ENCODE measurements around a stretch of chr14.

- RAMPAGE, long total RNA, result no peak
- RRBS, result no CpG with 5 or more reads among the region's 1 CpG
These were observed 70.2 kb downstream of the KTN1 start for GRCh38 chr14:55650114-55650721.

- RAMPAGE, long total RNA, result no peak
- RRBS, result no CpG with 5 or more reads among the region's 1 CpG
These were observed 86.9 kb downstream of the KTN1 start for GRCh38 chr14:55666856-55667438.

DNA sequence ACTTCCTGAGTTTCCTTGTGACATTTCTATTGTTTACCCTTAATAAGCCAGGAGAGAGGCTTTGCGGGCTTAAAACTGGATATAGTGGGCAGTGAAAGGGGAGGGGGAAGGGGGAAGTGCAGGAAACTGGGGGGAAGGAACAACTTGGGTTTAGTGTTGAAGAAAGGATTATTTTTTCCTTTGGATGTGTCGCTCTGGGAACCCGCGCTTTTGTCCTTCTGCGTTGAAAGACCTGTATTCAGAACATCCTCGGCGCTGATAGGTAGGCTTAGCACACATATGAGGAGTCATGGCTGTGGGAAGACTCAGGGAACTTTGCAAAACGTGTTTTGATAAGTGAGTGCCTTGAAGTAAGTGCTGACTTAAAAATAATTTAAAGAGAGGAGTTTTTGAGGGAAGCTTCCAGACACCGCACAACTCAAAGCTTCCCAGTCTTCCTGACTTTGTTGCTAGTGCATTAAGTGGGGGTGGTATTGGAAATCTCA is 1.4 kb downstream of the PELI2 start:
- RAMPAGE, long total RNA, result no peak
- RRBS, result no CpG with 5 or more reads among the region's 9 CpGs

DNA sequence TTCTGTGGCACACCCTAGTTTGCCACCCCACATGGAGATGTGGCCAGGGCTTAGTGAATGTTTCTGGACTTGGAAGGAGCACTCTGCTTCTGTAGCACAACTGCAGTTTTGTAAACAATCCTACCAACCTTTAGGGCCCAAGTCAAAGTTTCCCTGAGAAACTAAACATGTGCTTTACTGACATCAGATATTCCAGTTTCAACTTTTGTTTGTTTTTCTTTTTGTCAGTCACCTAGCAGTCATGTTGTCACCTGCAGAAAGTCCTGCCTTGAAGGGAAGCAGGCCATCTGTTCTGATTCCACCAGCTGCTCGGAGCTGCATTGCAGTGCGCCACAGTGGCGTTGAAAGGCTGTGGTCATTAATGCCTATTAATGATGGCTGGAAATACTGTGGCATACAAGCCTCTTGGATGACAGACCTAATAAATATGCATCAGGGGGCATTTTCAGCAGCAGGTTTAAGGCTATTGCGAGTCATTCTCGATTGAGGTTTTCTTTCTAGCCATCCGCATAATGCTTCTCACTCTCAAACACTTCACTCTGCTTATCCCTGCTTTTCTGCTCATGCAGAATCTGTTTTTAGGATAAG is 7.8 kb downstream of the PELI2 start:
- RAMPAGE, long total RNA, result no peak
- RRBS, result no CpG with 5 or more reads among the region's 6 CpGs

- RAMPAGE, long total RNA, result no peak
- RRBS, result no CpG with 5 or more reads among the region's 11 CpGs
These were observed 106.7 kb downstream of the PELI2 start for GRCh38 chr14:56224854-56225412.

DNA sequence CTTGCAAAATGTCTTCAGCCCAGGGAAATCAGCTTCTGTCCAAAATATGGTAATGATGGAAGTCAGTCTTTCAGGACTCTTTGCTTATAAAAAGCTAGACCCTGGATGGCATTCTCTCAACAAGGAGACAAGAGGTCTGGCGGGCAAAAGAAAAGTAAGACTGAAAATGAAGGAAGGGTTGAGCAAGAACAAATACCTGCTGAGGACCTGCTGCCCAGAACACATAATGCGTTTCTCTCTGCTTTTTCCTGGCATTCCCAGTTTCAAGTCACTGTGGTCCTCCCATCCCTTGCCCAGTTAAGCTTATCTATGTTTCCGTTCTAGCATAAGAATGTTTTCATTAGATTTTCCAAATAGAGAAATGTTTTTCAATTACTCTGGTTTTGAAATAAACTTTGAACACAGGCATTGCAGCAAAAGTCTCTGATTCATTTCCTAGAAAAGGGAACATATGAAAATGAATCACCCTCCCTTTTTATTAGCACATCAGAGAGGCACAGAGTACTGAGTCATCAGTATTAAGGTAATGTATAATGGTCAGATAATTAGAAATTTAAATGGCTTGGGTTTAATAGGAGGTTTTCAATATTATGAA is 201.2 kb upstream of the TMEM260 start:
- RAMPAGE, long total RNA, result no peak
- RRBS, result no CpG with 5 or more reads among the region's 3 CpGs

DNA sequence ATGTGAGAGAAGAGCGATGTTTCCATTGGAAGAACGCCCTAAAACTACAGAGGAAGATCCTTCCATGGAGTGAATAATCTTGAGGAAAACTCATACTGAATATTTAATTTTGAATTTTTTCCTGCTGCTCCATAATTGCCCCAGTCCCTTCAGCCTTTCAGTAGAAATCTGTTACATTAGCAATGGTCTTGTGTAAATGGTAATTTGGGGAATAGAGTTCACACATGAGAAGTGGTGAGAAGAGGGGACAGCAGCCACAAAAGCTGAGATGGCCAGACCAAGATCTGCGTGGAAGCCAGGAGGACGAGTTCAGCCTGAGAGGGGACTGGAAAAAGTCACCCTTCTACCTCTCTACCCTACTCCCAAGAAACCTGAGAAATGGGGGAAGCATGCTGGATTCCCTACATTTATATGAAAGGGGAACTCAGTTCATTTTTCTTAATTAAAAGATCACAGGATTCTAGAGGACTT is 113.6 kb upstream of the TMEM260 start:
- RAMPAGE, long total RNA, result no peak
- RRBS, result no CpG with 5 or more reads among the region's 4 CpGs

GRCh38 chr14:56646973-56648171 is 67.8 kb downstream of the TMEM260 start:
- RAMPAGE, long total RNA, result no peak
- RRBS, result no CpG with 5 or more reads among the region's 11 CpGs

DNA sequence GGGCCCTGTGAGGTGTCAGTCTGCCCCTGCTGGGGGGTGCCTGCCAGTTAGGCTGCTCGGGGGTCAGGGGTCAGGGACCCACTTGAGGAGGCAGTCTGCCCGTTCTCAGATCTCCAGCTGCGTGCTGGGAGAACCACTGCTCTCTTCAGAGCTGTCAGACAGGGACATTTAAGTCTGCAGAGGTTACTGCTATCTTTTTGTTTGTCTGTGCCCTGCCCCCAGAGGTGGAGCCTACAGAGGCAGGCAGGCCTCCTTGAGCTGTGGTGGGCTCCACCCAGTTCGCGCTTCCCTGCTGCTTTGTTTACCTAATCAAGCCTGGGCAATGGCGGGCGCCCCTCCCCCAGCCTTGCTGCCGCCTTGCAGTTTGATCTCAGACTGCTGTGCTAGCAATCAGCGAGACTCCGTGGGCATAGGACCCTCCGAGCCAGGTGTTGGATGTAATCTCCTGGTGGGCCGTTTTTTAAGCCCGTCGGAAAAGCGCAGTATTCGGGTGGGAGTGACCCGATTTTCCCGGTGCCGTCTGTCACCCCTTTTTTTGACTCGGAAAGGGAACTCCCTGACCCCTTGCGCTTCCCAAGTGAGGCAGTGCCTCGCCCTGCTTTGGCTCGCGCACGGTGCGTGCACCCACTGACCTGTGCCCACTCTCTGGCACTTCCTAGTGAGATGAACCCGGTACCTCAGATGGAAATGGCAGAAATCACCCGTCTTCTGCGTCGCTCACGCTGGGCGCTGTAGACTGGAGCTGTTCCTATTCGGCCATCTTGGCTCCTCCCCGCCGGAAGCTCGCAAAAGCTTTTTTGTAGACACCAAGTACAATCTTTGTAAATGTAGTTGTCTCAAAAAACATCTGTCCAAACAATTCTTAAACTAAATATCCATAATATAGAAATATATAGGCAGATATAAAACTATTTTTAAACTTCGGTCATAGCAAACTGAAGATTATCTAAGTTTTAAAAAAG is 46.8 kb upstream of the NAA30 start:
- RAMPAGE, long total RNA, result no peak
- RRBS, result no CpG with 5 or more reads among the region's 37 CpGs

- RAMPAGE, long total RNA, result no peak
- RRBS, result no CpG with 5 or more reads among the region's 6 CpGs
These were observed 928 bp downstream of the ACTR10 start for GRCh38 chr14:58200816-58201338.

DNA sequence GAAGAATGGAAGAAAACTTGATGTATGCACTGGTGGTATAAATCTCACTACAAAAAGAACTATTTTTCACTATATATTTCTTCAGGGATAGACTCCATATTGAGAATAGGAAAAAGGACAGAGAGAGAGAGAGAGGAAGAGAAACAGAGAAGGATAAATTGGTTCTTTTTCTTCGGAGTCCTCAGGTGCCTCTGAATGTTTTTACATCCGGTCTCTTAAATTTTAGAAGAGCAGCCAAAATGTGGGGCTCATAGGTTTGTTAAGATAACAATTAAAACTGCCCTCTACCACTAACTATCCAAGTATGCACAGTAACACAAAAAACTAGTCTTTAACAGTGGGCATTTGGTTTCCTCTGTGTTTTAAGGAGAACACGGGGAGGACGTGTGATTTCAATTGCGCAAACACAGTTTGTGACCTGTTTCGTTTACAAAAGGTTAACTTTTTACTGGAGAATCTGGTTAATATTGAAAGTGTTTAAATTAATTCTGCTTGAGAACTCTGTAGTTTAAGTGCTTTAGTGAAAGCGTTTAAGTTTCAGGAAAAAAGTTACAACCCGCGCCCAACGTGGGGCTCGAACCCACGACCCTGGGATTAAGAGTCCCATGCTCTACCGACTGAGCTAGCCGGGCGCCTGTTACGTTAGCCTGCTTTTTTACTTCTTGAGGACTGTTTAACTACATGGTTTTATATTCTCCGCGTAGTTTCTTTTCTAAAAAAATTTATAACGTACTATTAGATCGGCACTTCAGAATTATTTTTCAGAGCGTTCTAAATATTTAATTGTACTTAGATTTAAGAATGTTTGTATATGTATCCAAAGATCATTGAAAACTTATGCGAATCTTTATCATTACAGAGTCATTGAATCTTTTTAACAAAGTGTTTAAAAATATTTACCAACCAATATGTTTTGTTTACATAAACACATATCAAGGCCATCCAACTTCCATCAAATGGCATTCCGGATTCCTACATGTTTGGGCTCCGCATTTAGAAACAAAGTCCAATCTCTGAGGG is 5.0 kb upstream of the PSMA3 start:
- RAMPAGE, long total RNA, result no peak
- RRBS, result no CpG with 5 or more reads among the region's 24 CpGs

DNA sequence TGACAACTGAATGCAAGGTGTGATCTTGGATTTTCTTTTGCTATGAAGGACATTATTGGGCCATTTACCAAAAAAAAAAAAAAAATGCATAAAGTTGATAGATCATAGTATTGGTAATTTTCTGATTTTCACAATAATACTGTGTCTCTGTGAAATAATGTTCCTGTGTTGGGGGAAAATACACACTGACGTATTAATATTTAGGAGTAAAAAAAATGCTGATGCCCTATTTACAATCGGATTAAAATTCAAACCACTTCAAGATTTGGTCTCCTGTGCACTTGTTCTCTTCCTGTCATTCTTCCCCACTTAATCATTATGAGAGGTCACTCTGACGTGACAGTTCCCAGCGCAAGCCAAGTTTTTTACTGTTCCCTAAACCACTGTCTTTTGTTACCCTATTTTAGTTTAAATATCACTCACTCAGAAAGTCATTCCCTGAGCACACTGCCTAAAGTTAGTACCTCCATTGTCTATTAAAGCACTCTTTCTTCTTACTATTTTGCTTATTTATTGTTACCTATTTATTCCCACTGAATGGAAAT is 907 bp upstream of the PSMA3 start:
- RAMPAGE, long total RNA, result no peak
- RRBS, result no CpG with 5 or more reads among the region's 4 CpGs

DNA sequence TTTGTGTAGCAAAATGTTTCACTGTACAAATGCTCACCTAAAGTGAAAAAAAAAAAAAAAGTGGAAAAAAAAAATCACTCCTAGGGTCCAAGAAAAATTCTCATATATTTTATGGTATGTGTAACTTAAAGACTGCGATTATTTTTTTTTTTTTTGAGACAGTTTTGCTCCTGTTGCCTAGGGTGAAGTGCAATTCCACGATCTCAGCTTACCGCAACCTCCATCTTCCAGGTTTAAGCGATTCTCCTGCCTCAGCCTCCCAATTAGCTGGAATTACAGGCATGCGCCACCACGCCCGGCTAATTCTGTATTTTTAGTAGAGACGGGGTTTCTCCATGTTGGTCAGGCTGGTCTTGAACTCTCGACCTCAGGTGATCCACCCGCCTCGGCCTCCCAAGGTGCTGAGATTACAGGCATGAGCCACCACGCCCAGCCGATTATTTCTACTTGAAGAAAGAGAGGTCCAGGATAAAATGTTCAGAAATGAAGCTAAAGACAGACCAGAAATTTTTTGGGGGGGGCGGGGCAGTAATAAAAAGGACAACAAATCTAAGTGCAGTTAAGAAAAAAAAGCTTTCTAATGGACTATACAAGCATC is 5.2 kb upstream of the ARID4A start:
- RAMPAGE, long total RNA, result no peak
- RRBS, result no CpG with 5 or more reads among the region's 14 CpGs

DNA sequence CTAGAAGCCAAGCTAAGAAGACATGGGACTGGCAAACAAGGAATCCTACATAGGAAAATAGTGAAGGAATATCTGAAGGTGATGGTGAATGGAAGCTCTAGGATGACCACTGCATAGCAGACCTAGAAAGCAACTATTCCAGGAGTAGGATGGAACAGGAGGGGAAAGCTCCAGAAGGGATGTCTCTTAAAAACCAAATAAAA is 26.1 kb upstream of the TOMM20L start:
- RAMPAGE, long total RNA, result no peak

- RAMPAGE, long total RNA, result no peak
- RRBS, result no CpG with 5 or more reads among the region's 6 CpGs
These were observed 1.1 kb downstream of the DACT1 start for GRCh38 chr14:58638971-58639189.

DNA sequence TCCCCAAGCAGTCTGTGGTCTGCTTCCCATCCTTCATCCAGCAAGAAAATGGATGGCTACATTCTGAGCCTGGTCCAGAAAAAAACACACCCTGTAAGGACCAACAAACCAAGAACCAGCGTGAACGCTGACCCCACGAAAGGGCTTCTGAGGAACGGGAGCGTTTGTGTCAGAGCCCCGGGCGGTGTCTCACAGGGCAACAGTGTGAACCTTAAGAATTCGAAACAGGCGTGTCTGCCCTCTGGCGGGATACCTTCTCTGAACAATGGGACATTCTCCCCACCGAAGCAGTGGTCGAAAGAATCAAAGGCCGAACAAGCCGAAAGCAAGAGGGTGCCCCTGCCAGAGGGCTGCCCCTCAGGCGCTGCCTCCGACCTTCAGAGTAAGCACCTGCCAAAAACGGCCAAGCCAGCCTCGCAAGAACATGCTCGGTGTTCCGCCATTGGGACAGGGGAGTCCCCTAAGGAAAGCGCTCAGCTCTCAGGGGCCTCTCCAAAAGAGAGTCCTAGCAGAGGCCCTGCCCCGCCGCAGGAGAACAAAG is 7.9 kb downstream of the DACT1 start:
- RAMPAGE, long total RNA, result no peak
- RRBS, result no CpG with 5 or more reads among the region's 23 CpGs

GRCh38 chr14:58723572-58723771 is 85.7 kb downstream of the DACT1 start:
- RAMPAGE, long total RNA, result no peak
- RRBS, result no CpG with 5 or more reads among the region's 4 CpGs

DNA sequence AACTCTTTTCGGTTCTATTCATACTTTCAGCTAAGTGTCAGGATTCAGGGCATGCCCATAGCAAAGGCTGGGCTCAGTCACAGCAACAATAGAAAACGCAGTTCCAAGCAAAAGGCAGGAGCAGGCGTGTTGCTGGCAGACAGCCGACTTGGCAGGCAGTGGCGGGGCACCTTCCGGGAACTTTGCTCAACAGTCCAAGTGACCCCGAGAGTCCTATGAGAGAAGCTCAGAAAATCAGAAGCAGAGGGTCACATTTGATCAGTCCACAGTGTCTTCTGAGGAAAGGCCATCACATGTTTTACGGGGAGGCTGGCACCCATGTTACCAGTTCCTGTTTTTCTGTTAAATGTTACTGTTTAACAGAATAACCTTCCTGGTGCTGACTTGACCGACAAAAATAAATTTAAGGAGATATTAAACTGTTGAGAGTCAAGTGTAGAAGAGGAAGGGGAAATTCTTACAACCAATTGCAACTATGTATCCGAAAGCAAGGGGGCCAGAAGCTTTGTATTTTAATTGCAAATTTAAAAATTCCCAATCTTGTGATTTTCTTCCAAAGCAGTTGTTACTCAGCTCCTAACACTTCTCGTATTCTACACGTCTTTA is 115.1 kb downstream of the DACT1 start:
- RAMPAGE, long total RNA, result no peak
- RRBS, result no CpG with 5 or more reads among the region's 12 CpGs

- RAMPAGE, long total RNA, result no peak
- RRBS, result no CpG with 5 or more reads among the region's 3 CpGs
These were observed 51.3 kb upstream of the DAAM1 start for GRCh38 chr14:59137040-59137720.

GRCh38 chr14:59269128-59269882 is 80.8 kb downstream of the DAAM1 start:
- RAMPAGE, long total RNA, result no peak
- RRBS, result no CpG with 5 or more reads among the region's 7 CpGs